HCT116 (cell line): ENCODE data around the gene HES6.

GRCh38 chr2:238061522-238061887 is 704 bp downstream of the SCLY start:
- RRBS: no CpG with 5 or more reads among the region's 17 CpGs

GRCh38 chr2:238143519-238143932 is 5.1 kb downstream of the KLHL30 start:
- RRBS: no CpG with 5 or more reads among the region's 13 CpGs

DNA sequence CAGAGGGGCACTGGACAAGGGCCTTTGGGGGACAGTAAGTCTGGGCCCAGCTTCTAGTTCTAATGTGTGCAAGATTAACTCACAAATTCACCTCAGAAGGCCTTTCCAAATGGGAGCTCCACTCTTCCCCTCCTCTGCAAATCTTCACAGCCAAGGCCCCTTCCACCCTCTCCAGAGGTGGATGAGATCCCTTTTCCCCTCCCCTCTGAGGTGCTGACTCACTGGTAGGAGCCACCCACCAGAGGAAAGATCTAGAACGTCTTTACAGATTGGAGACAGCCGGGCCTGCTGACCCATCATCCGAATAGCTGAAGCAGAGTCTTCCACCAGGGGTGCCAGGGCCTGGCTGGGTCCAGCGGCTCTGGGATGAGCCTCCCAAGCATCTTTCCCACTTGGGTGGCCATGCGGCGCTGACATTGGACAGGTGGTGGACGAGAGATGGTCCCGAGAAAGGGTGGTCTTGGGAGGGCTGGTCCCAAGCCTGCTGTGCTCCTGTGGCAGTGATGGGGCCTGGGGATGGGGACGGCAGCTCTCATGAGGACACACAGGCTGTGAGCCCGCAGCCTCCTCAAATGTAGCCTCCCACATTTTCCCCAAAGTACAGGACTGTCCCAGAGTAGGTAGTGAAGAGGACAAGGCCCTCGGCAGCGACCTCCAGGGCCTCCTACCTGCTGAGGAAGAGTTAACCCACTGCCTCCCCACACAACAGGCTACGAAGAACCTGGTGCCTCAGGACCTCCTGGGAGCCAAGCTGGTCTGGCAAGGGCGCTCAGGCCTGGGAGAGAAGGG is 9.1 kb downstream of the ERFE start:
- RRBS: no CpG with 5 or more reads among the region's 14 CpGs

DNA sequence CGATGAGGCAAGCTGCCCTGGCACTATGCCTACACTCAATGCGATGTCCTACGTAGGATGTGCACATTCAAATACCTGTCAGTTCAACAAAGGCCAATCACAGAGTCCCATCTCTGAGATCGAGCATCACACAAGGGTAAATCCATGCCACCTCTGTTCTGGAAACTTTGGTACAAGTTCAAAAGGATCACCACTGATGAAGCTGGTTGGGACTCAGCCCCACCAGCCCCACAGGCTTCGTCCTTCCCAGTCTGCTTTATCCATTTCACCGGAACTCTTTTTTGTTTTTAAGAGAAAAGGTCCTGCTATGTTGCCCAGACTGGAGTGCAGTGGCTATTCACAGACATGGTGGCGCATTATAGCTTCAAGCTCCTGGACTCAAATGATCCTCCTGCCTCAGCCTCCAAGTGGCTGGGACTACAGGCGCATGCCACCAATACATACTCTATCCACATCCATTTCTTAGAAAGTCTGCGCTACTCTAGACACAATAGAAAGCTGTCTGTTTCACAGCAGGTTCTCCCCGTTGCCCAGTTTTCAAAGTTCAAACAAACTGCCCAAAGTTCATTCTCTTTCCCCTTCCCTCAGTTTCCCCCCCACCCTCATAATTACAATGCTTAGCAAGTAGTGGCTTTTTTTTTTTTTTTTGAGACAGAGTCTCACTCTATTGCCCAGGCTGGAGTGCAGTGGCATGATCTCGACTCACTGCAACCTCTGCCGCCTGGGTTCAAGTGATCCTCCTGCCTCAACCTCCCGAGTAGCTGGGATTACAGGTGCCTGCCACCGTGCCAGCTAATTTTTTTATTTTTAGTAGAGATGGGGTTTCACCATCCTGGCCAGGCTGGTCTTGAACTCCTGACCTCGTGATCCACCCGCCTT is 17.0 kb downstream of the ERFE start:
- RRBS: no CpG with 5 or more reads among the region's 16 CpGs

DNA sequence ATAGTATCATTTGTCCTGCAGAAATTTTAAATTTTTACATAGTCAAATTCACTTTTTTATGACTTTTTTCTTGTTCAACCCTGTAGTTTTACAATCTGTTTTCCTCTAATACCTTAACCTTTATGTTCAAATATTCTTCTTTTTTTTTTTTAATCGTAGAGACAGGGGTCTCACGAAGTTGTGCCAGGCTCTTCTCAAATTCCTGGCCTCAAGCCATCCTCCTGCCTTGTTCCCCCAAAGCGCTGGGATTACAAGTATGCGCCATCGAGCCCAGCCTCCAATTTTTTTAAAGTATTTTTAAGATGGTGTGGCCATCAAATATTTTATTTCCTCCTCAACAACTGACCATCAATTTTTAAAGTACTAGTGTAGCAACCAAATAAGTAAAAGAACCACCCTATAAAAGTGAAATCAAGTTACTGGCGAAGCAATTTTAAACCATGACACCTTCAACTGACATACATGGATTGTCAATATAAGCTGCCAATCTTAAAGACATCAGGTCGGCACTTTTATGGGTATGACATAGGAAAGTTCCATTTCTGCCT is 3.8 kb downstream of the ILKAP start:
- RRBS: no CpG with 5 or more reads among the region's 7 CpGs

GRCh38 chr2:238202652-238203407 is 665 bp downstream of the ILKAP start:
- RRBS: 1% methylated on average over 32 of the region's 68 CpGs

DNA sequence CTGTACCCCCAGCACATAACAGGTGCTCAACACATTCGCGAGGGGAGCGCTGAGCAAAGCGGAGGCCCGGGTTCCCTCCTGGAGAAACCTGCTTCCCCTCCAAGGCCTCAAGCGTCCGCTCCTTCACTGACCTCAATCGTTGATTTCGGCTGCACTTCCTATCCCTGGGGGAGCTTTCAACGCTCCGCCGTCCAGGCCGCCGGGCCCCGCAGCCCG is 8.7 kb downstream of the HES6 start:
- RRBS: no CpG with 5 or more reads among the region's 16 CpGs

GRCh38 chr2:238239766-238240540 is at the start of gene HES6:
HES6 (minus strand) TSS chr2:238240038.
- RRBS: 1% methylated on average over 65 of the region's 95 CpGs

DNA sequence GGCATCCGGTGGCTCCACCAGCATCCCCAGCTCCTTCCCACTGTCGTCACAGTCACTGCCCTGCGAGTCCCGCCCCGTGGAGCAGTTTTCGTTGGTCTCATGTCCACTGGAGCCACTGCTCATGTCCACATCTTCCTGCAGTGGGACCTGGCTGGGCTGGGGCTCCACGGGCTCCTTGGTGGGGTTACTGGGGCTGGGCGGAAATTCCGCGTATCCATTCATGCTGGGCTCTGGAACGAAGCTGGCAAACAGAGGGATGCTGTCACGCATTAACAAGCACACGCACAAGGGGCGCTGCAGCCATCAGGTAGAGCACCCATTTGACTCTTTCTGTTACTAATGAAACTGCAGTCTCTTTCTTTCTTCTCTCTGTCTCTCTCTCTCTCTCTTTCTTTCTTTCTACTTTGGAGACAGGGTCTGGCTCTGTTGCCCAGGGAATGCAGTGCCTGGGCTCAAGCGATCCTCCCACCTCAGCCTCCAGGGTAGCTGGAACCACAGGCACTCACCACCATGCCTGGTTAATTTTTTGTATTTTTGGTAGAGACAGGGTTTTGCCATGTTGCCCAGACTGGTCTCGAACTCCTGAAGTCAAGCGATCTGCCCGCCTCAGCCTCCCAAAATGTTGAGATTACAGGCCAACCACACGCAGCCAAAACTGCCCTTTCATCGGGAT is 10.6 kb downstream of the PER2 start:
- RRBS: no CpG with 5 or more reads among the region's 20 CpGs

DNA sequence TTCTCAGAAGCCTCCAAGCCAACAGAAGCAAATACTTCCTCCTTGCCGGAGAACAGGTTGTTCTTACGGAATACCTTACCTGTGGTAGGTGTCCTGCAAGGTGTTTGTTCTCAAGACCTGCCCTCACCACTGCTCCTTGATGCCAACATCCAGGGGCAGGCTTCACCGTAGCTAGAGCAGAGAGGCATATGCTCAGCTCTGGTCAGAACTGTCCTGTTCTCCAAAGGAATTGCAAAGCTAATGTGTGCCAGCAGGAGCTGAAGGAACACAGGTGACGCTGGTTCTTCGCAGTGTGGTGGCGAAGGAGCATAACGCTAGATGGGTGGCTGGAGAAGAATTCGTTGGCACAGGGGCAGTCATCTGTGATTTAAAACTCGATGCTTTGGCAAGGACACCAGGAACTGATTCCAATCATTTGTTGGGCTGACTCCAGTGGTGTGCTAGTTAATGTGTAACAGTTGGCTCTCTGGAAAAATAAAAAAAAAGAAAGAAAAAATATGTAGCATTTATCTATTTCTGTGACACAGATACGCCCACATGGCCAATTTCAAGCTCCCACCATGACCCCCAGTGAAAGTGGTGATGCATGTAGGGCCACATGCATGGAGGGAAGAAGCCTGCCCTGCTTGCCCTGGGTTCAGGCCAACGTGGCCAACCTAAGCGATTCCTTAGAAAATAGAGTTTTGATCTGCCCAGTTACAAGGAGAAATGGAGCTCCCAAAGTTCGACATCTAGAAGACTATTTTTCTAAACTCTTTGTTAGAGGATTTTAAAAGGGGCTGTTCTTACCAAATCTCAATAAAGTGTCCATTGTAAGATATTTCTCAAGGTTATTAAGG is 11.5 kb upstream of the PER2 start:
- RRBS: no CpG with 5 or more reads among the region's 13 CpGs

GRCh38 chr2:238448560-238448850 is 21.8 kb downstream of the ASB1 start:
- RRBS: no CpG with 5 or more reads among the region's 7 CpGs

- RRBS: no CpG with 5 or more reads among the region's 17 CpGs
Observed at GRCh38 chr2:238597027-238597797, 170.5 kb downstream of the ASB1 start.

GRCh38 chr2:238728462-238729326 is 119.2 kb upstream of the TWIST2 start:
- RRBS: no CpG with 5 or more reads among the region's 13 CpGs

- RRBS: no CpG with 5 or more reads among the region's 42 CpGs
Observed at GRCh38 chr2:238905755-238906609, 58.1 kb downstream of the TWIST2 start.

GRCh38 chr2:238908679-238909055 is 60.8 kb downstream of the TWIST2 start:
- RRBS: no CpG with 5 or more reads among the region's 4 CpGs

- RRBS: no CpG with 5 or more reads among the region's 19 CpGs
Observed at GRCh38 chr2:239109599-239110293, 261.9 kb downstream of the TWIST2 start.

DNA sequence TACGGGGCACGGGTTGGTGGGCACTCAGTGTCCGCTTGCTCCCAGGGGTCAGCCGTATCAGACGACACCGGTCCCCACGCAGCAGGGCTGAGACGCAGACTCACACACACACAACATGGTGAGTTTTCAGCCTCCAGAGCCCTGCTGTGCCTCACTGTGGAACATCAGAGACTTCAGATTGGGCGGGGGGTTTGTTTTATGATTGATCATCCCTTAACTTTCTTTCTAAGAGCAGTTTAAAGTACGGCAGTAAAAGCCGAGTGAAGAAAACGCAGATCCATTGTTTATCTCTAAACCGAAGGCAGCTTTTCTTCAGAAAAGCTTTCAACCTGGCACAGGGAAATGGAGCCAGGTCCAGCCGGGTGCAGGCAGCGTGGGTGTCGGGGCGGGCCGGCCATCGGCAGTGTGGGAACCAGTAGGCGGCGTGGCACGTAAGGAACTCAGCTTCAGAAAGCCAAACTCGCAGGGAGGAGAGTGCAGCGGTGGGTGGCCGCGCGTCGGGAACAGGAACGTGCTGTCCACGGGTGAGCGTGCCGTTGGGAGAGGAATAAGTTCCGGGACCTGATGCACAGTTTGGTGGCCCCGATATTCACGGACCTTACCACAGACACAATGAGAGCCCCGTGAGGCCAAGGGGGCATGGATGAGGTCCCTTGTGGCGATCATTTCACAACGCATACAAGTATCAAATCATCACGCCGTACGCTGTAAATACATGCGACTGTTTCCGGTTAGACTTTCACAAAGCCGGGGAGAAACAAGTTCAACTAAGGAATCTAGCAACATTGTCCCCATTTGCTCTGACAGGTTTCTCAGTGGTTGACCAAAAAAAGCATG is 270.3 kb downstream of the TWIST2 start:
- RRBS: no CpG with 5 or more reads among the region's 44 CpGs

DNA sequence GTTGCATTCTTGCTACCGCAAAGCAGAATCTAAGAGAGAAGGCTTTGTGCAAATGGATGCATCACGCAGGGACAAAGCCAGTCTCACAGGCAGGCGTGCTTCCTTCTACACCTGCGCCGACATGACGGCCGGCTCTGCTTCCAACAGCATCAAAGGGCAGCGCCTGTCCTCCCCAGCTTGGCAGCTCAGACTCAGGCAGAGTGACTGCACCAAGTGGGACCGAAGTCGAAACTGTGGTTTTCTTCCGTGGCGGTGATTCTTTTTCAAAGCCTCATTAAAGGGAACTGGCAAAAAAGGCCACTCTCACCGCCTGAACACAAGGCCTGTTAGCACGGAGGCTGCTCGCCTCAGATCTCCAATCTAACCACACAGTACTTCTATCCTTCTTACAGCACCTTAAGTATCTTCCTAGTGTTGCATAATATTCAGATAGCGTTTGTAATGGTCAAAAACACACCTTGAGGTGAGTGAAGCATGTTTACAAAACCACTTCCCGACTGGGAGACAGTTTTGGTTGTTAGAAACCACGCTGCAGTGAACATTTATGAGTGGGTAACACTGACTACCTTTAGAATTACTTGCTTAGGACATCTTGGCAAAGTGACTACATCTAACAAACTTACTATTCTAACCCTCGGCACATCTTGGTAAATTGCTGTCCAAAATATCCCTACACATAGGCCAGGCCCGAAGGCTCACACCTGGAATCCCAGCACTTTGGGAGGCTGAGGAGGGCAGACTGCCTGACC is 236.4 kb downstream of the HDAC4 start:
- RRBS: no CpG with 5 or more reads among the region's 20 CpGs

DNA sequence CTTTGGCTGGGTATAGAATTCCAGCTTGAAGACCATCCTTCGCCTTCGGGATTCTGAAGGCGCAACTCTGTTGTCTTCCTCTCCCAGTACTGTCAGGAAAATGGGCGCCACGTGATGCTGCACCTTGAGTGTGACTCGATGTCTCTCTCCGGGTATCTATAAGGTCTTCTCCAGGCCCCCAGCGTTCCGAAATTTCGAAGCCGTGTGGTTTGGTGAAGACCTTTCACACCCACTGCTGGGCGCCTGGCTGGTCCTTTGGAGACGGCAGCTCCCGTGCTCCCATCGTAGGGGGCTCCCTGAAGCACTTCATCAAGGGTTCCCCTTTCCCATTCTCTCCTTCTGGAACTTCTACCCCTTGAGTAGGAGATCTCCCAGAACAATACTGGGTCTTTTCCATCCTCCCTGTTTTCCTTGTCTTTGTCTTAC is 203.6 kb downstream of the HDAC4 start:
- RRBS: no CpG with 5 or more reads among the region's 15 CpGs

DNA sequence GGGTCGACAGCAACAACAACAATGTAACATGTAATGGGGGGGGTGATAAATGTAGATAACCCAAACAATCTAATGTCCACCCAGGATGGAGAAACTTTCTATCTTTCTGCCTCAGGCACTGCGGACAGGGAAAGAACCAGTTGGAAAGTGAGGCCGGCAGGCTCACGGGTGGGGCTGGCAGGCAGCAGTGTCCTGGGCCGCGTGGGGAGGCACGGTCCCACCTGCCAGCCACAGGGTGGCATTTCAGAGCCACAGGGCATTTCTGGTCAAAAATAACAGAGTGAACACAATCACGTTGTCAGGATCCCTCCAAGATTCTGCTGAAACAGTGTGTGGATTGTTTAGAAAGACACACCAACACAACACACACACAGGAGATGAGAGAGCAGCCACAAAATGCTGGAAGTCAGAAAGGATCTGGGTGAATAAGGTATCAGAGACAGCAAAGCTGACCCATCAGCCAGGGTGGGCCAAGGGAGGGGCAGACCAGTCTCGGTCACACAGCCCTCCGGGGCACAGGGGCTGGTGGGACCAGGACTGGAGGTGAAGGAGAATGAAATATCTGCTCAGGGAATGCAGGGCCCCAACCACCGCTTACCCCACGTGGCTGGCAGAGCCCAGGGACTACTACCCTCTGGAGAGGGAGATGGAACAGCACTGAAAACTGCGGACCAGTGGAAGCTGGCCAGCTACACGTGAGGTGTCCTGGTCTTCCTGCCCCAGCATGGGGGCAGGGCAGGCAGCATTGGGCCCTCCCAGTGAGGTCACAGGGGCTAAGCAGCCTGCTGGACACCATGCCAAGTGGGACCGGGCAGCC is 174.0 kb downstream of the HDAC4 start:
- RRBS: no CpG with 5 or more reads among the region's 15 CpGs